NCI-H460 (cell line): Measurements from ENCODE around the genes GCGR and CD7.

RAMPAGE:
- cytosol, long total RNA, result no peak
- long total RNA, result no peak
- nucleus, long total RNA, result no peak
Measured at GRCh38 chr17:81579620-81580306, 27.6 kb upstream of the FAAP100 start.

GRCh38 chr17:81703671-81704869, 903 bp downstream of the MRPL12 start:
RAMPAGE:
- cytosol, long total RNA, result no peak
- long total RNA, result no peak
- nucleus, long total RNA, result no peak

GRCh38 chr17:81733657-81734357, 21.7 kb downstream of the SLC25A10 start:
RAMPAGE:
- cytosol, long total RNA, result no peak
- long total RNA, result no peak
- nucleus, long total RNA, result no peak

DNA sequence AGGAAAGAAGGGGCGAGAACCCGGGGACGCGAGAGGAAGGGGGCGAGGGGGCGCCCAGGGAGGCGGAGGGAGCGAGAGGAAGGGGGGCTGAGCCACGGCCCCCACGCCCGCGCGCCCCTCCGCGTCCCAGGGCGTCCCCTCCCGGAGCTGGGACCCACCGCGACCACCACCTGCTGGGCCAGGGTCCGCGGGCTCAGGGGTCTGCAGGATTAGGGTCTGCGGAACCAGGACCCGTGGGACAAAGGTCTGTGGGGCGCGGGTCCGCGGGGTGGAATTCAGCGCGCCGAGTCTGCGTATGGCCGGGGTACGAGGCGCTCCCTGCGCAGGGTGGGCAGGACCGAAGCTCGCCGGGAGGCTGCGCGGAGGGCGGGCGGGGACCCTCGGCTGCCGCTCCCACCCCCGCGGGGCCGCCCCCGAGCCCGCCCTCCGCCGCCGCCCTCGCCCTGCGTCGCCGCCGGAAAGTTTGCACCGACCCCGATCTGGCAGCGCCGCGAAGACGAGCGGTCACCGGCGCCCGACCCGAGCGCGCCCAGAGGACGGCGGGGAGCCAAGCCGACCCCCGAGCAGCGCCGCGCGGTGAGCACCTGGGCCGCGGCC, at the start of gene GCGR:
GCGR (plus strand) TSS at position 477 of the 597 bp plus-strand sequence.
RAMPAGE:
- cytosol, long total RNA, result no peak
- long total RNA, result no peak
- nucleus, long total RNA, result no peak

DNA sequence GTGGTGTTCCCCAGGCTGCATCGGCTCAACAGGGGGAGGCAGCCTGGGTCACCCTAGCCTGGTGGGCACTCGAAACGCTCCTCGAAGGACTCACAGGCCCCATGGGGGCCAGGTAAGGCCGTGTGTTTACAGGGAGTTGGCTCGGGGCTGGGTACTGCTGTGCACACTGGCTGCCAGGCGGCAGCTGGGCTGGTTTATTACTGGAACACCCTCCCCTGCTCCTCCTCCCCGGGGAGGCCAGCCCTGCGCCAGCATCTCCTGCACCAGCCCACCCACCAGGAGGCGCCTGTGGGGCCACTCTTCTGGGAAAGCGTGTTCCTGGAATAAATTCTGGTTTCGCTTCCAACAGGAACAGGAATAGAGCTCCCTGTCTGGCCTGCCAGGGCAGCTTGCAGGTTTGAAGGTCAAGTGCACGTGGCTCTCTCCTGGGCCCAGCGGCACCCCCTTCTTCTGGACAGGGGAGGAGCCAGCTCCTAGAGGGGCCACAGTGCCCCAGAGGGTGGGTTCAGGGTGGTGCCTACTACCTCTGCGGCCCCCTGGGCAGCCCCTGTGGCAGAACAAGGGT, 11.4 kb downstream of the MCRIP1 start:
RAMPAGE:
- cytosol, long total RNA, result no peak
- long total RNA, result no peak
- nucleus, long total RNA, result no peak

DNA sequence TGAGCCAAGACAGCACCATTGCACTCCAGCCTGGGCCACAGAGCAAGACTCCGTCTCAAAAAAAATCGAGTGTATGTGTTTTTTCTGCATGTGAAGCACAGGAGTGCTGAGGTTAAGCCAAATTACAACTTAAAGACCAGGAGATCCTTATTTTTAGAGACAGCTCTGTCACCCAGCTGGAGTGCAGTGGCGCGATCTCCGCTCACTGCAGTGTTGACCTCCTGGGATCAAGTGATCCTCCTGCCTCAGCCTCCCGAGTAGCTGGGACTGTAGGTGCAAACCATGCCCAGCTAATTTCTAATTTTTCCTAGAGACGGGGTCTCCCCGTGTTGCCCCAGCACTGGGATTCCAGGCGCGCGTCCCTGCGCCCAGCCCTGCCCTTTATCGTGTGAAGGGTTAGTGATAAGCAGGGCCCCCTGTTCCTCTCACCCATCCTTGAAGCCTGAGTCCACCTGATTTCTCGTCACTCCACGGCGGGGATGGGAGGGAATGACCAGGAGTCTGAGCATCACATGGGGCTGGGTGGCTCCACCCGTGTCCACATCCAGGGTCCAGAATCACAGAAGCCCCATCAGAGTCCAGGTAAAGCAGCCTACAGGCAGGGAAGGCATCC, 7.6 kb upstream of the PPP1R27 start:
RAMPAGE:
- cytosol, long total RNA, result no peak
- long total RNA, result no peak
- nucleus, long total RNA, result no peak

GRCh38 chr17:81854850-81855903, 5.2 kb downstream of the P4HB start:
RAMPAGE:
- cytosol, long total RNA, result no peak
- long total RNA, result no peak
- nucleus, long total RNA, result no peak

GRCh38 chr17:81867921-81868438, 3.2 kb downstream of the ARHGDIA start:
RAMPAGE:
- cytosol, long total RNA, result no peak
- long total RNA, result no peak
- nucleus, long total RNA, result no peak

GRCh38 chr17:81872795-81873337, 1.7 kb upstream of the ARHGDIA start:
RAMPAGE:
- cytosol, long total RNA, result no peak
- long total RNA, result no peak
- nucleus, long total RNA, result no peak

DNA sequence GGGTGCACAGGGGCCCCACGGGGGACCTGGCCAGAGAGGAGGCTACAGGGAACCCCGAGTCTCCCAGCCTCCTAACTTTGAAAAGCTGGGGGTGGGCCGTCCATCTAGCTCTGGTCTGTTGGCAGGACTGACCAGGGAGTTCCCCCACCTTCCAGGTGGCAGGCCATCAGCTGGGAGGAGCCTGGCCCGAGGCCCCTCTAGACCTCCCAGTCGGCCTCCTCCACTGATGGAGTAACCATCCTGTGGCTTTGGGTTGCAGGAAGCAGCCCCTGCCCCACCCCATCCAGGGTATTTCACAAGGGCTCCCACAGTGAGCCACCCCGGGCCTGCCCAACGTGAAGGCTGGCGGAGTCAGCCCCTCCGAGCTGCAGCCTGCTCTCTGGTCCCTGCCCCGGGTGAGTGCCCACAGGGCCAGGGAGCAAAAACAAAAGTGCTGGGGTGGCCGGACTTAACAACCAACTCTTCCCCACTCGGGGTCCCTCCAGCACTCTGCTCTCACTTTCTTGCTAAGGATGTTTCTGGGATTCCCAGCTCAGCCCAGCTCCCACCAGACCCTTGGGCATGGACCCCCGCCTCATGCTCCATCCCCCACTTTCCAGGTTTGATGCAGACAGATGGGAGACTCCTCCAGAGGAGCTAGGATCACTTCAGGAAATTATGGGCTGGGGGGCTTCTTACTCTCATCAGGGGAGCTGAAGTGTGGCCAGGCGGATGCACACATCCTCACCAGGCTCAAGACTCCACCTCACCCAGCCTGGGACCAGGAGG, 3.5 kb downstream of the MAFG start:
RAMPAGE:
- cytosol, long total RNA, result no peak
- long total RNA, result no peak
- nucleus, long total RNA, result no peak

DNA sequence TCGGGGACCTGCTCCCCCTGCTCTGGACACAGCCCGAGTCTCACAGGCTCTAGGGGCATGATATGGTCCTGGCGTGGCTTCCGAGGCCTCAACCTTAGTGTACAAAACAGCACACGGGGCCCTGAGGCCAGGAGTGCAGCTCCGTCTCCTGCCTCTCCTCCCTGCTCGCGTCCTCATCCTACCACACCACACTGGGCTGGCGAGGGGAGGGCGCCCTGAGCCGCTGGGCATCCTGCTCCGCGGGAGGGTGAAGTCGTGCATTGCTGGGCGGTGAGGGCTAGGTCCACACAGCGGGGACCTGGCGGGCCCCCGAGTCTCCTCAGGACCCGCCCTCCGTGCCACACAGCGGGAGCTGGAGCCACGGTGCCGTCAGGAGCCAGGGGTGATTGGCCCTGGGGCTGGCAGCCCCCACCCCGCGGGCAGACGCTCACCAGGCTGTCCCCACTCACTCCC, 1.2 kb upstream of the MAFG start:
RAMPAGE:
- cytosol, long total RNA, result no peak
- long total RNA, result no peak
- nucleus, long total RNA, result no peak

RAMPAGE:
- cytosol, long total RNA, result no peak
- long total RNA, result no peak
- nucleus, long total RNA, result no peak
Measured at GRCh38 chr17:81978894-81979515, 1.6 kb downstream of the ASPSCR1 start.

GRCh38 chr17:82217117-82218324, 4.9 kb upstream of the CCDC57 start:
RAMPAGE:
- cytosol, long total RNA, result no peak
- long total RNA, result no peak
- nucleus, long total RNA, result no peak

RAMPAGE:
- cytosol, long total RNA, result no peak
- long total RNA, result no peak
- nucleus, long total RNA, result no peak
Measured at GRCh38 chr17:82230645-82231872, 2.2 kb downstream of the SLC16A3 start.

GRCh38 chr17:82237986-82238256, 9.1 kb downstream of the SLC16A3 start:
RAMPAGE:
- cytosol, long total RNA, result no peak
- long total RNA, result no peak
- nucleus, long total RNA, result no peak

DNA sequence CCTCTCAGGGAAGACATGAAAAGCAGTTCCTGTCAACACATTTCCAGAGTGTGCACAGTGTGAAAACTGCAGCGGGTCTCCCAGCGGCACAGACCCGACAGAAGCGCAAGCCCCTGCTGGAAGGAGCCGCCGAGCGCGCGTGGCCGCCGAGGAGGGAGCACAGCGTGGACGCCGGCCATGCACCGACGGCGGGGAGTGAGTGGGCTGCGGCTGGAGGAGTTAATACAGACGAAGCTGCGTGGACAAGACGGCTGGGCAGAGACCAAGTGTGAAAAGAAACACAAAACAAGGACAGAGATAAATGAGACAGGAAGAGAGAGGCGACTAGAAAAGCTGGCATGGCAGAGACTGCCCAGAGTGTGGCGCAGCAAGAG, 16.3 kb downstream of the SLC16A3 start:
RAMPAGE:
- cytosol, long total RNA, result no peak
- long total RNA, result no peak
- nucleus, long total RNA, result no peak

DNA sequence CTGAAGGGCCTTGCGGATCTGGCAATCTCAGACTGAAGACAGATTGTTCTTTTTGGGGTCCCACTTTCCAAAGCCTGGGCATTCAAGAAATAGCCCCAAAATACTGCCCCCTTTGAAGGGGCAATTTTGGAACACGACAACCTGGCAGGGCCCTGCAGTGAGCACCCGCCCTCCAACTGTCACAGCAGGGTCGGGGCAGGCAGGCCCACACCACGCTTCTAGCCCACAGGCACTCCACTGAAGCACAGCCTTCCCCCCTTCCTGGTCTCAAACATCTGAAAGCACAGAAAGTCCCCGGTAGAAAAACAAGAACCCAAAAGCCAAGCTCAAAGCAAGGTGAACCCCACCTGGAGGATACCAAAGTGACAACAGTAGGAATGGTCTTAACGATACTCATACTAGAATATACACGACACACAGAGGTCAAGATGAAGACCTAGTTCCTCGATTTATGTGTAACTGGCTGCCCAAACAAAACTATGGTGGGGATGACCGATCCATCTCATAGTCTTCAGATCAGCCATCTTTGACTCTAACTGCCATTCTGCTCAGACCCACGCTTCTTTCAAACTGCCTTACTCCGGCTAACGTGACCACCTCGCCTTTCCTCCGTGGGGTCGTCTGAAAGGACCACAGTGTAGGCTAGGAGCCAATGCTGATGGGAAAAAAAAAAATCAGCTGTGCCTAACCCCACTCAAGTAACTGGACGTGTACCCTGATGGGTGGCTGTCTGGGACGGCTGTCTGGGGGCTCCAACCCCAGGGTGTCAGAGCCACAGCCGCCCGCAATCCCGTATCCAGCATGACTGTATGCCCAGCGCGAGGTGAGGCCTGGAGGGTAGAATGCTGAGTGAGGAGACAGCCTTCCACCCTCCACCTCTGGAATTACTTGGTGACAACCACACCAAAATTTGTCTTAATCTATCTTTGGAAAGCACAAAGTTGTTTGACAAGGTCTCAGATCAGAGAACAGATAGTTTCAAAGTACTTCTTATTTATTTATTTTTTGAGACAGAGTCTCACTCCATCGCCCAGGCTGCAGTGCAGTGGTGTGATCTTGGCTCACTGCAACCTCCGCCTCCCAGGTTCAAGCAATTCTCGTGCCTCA, 3.1 kb downstream of the CSNK1D start:
RAMPAGE:
- cytosol, long total RNA, result no peak
- long total RNA, result no peak
- nucleus, long total RNA, result no peak

DNA sequence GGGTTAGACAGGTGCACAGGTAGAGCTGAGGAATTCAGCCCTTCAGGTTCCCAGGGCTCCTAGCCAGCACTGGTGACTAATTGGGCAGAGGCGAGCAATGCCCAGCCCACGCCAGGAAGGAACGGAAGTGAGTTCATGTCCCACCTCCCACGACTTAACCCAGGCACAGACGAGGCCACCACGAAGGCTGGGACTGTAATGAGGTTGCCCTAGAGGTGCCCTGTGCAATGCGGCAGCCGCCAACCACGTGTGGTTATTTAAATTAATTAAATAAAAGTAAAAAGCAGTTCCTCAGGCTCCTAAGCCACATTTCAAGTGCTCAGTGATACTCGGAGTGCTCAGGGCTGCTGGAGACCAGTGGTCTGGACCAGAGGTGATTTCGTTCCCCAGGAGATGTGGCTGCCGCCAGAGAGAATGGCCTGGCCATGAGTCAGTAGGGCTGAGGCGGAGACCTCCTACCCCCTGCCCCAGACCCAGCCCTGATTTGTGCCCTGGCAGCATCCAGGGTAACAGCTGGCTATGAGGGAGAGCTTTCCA, 8.5 kb upstream of the CSNK1D start:
RAMPAGE:
- cytosol, long total RNA, result no peak
- long total RNA, result no peak
- nucleus, long total RNA, result no peak

DNA sequence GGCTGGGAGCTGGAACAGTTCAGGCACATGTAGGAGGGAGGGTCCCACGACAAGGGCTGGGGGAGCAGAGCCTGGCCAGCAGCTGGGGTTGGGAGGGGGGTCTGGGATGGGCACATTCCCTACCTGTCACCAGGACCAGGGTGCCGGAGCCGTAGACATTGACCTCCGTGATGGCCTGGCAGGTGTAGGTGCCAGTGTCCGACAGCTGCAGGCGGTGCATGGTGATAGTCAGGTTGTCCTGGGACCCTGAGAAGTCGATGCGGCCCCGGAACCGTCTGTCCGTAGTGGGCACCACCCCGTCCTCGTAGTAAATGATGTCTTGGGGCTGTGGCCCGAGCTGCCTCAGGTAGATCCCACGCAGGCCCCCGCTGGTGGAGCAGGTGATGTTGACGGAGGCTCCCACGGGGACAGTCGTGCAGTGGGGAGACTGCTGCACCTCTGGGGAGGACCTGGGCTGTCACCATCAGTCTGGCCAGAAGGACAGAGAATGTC, 818 bp downstream of the CD7 start:
RAMPAGE:
- cytosol, long total RNA, result no peak
- long total RNA, result no peak
- nucleus, long total RNA, result no peak

GRCh38 chr17:82317373-82318039, at the start of gene CD7:
CD7 (minus strand) TSS chr17:82317608.
RAMPAGE:
- cytosol, long total RNA, result no peak
- long total RNA, result no peak
- nucleus, long total RNA, result no peak